Heart (tissue), 3 donors: ENCODE measurements around a stretch of chr18.

DNA sequence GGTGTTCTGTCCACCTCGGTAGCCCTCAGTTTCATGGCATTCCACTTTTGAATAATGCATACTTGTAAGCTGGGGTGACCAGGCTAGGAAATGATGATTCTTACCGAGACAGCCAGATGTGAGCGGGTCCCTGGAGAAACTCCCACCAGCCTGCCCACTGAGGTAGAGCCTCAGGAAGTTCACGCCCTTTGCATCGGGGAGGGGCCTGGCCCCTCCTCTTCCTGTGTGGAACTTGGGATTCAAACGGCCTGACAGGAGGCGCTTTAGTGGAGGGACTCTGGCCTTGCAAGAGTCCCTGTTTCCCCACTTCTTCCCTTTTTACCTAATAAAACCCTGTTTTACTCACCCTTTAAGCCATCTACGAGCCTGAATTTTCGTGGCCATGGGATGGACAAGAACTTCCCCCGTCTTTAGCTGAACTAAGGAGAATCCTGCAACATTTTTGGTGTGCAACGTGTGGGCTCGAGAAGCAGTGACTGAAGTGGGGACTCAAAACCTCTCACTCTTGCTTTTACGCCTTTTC is 44.6 kb downstream of the MRO start:
- RAMPAGE, long total RNA, 2 experiments: no peak in any of the 2 experiments

DNA sequence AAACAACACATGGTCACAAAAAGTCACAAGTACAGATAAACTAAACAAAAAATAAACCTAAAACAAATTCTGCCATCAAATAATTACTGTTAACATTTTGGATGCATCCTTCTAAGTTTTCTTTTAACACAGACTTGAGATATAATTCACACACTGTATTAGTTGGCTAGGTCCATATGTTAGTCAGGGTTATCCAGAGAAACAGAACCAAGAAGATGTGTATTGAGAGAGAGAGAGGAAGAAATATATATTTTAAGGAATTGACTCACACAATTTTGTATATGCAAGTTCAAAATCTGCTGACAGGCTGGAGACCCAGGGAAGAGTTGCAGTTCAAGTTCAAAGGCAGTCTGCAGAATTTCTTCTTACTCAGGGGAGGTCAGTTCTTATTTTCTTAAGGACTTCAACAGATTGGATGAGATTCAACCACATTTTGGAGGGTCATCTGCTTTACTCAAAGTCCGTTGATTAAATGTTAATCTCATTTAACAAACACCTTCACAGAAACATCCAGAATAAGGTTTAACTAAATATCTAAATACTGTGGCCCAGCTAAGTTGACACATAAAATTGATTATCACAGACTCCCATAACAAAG is 23.0 kb upstream of the MRO start:
- RAMPAGE, long total RNA, 2 experiments: no peak in any of the 2 experiments

DNA sequence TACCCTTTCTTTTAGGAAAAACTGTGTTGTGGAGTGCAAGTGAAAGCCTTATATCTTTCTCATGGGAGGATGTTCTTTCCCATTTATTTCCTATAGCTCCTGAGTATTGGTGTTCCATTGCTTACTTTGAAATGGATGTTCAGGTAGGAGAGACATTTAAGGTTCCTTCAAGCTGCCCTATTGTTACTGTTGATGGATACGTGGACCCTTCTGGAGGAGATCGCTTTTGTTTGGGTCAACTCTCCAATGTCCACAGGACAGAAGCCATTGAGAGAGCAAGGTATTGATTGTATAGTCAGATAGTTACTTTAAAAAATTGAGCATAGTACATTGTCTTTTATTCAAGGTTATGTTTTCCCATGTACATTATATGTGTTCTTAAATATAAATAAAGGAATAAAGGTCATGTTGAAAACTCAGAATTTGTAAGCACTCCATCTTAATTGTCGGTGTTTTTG is 35.3 kb downstream of the SMAD4 start:
- RAMPAGE, long total RNA, 2 experiments: no peak in any of the 2 experiments

DNA sequence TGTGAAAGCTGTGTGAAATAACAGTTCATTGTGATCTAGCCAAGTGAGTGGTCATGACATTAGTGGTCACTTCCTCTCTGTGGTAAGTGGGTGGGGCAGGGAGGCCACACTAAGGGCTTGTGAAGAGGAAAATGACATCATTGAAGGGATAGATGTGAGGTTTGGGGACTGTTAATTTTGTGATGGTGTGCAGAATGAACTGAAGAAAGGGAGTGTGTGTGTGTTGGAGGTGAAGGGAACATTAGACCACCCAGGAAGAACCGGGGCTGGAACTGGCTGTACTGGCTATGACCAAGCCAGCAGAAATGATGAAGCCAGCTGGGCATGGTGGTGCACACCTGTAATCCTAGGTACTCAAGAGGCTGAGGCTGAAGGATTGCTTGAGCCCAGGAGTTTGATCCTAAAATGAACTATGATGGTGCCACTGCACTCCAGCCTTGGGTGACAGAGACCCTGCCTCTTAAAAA is 14.3 kb upstream of the MEX3C start:
- RAMPAGE, long total RNA, 2 experiments: no peak in any of the 2 experiments

- RAMPAGE, long total RNA, 2 experiments: no peak in any of the 2 experiments
Measured at GRCh38 chr18:51654945-51655298, 457.4 kb upstream of the MEX3C start.

- RAMPAGE, long total RNA, 2 experiments: no peak in any of the 2 experiments
Measured at GRCh38 chr18:51810988-51811213, 529.1 kb upstream of the DCC start.

- RAMPAGE, long total RNA, 2 experiments: no peak in any of the 2 experiments
Measured at GRCh38 chr18:52394625-52394996, 54.6 kb downstream of the DCC start.

DNA sequence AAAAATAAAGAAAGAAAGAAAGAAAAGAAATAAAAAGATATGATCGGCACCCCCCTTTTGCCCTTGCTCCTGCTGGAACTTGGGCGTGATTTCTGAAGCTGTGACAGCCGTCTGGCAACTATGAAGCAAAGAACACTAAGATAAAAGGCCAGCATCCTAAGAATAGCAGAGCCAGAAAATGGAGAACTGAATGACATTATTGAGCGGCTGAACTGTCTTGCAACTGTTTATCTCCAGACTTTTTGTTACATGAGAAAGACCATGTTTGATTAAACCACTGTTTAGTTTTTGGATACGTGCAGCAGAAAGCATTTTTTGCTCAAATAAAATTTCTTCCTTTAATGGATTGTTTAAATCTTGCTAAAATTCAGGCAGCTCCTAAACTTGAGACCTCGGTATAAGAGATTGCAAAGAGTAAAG is 8.1 kb upstream of the MBD2 start:
- RAMPAGE, long total RNA, 2 experiments: no peak in any of the 2 experiments

DNA sequence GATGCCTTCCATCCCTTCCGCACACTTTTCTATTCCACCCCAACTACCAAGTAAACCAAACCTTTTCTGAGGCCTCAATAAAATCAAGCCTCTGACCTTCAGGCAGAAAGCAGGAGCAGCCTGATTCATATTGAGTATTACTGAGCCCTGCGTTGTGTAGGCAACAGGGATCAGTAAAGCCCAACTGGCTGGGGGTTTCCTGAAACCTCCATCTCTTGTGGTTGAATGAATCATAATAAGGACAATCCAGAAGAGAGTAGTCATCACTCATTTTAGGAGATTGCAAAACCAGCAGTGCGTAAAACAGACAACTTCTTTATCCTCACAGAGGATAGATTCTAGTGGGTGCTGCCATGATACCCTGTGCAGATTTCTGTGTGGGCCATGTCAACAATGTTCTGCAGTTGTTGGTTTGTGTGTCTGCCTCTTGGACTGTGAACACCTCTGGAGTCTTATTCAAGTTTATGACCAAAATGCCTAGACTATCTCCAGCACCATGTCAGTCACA is 52.0 kb upstream of the RAB27B start:
- RAMPAGE, long total RNA, 2 experiments: no peak in any of the 2 experiments

GRCh38 chr18:55337696-55338763 is 250.0 kb downstream of the TCF4 start:
- RAMPAGE, long total RNA, 2 experiments: no peak in any of the 2 experiments

- RAMPAGE, long total RNA, 2 experiments: no peak in any of the 2 experiments
Measured at GRCh38 chr18:55413364-55413919, 174.6 kb downstream of the TCF4 start.

- RAMPAGE, long total RNA, 2 experiments: no peak in any of the 2 experiments
Measured at GRCh38 chr18:55507757-55508128, 80.2 kb downstream of the TCF4 start.

DNA sequence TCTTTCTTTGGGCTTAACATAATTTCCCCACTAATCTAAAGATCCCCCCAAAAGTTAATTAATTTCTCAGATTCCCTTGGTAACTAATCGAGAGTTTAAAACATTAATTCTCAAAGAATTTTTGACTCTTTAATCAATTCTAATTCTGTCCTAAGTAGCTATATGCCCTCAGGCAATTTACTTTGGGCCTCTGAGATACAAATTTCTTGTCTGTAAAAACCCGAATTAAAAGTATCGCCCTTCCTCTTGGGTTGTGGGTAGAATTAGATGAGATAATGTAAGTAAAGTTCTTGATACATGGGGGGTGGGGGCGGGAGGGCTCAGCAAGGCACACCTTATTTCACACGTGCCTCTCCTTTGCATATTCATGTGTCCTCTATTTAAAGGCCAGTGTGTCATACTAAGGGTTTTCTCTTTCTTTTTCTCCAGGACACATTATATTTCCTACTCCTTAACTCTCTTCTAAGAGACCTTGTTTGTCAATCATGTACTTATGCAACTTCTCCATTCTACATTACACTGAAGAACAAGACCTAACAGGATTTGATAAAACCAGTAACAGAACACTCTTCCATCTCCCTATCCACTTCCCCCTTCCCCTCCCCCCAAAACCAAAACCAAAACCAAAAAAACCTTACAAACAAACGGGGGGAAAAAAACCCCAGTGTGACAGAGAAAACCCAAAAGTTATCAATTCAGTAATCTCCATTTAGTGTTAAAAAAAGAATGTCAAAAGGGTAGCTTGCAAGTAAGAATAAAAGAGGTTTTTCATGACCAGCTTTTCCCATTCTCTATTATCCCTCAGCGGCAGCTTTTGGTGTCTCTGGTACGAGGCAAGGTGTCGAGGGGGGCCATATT is 190.7 kb upstream of the TCF4 start:
- RAMPAGE, long total RNA, 2 experiments: no peak in any of the 2 experiments

GRCh38 chr18:56369179-56369510 is 269.2 kb downstream of the TXNL1 start:
- RAMPAGE, long total RNA, 2 experiments: no peak in any of the 2 experiments

DNA sequence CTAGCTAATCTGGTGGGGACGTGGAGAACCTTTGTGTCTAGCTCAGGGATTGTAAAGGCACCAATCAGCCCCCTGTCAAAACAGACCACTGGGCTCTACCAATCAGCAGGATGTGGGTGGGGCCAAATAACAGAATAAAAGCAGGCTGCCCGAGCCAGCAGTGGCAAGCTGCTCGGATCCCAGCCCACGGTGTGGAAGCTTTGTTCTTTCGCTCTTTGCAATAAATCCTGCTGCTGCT is 65.5 kb downstream of the TXNL1 start:
- RAMPAGE, long total RNA, 2 experiments: no peak in any of the 2 experiments

DNA sequence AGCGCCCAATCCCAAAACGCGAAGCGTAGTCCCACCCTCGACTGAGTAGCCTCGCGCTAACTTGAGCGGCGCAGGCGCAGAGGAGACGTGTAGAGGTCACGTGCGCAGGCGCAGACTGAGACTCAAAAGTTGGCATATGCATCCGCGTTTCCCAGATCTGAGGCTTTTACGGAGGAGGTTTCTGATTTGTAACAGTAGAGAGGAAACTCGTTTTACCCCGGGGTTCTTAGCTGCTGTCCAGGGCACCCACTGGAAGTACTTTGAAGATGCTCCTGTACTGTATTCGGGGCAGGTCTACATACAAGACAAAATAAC is 311 bp upstream of the TXNL1 start:
- RAMPAGE, long total RNA, 2 experiments: start-site peak on the plus strand in 1 of 2 experiments, centred at position 85 of the sequence, 9 reads per replicate

DNA sequence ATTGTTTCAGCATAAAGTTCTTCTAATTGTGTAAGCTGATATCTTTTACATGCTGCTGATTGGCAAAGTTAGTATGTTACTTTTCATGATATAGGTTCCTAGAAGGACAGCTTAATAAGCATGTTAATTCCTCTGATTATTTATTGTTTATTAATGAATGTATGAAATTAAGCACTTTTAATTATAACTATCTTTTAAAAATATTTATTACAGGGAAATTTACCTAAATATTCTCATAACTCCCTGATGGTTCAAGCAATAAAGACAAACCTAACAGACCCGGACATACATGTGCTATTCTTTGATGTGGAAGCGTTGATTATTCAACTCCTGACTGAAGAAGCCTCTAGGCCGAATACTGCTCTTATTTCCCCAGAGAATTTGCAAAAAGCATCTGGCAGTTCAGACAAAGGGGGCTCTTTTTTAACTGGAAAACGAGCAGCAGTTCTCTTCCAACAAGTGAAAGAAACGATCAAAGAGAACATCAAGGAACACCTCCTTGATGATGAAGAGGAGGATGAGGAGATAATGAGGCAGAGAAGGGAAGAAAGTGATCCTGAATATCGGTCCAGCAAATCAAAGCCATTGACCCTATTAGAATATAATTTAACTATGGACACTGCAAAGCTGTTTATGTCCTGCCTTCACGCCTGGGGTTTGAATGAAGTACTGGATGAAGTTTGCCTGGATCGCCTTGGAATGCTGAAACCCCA is 105.4 kb downstream of the WDR7 start:
- RAMPAGE, long total RNA, 2 experiments: no peak in any of the 2 experiments

GRCh38 chr18:57436423-57436960 is 1.3 kb downstream of the ONECUT2 start:
- RAMPAGE, long total RNA, 2 experiments: no peak in any of the 2 experiments

- RAMPAGE, long total RNA, 2 experiments: no peak in any of the 2 experiments
Measured at GRCh38 chr18:57439646-57440002, 4.5 kb downstream of the ONECUT2 start.

DNA sequence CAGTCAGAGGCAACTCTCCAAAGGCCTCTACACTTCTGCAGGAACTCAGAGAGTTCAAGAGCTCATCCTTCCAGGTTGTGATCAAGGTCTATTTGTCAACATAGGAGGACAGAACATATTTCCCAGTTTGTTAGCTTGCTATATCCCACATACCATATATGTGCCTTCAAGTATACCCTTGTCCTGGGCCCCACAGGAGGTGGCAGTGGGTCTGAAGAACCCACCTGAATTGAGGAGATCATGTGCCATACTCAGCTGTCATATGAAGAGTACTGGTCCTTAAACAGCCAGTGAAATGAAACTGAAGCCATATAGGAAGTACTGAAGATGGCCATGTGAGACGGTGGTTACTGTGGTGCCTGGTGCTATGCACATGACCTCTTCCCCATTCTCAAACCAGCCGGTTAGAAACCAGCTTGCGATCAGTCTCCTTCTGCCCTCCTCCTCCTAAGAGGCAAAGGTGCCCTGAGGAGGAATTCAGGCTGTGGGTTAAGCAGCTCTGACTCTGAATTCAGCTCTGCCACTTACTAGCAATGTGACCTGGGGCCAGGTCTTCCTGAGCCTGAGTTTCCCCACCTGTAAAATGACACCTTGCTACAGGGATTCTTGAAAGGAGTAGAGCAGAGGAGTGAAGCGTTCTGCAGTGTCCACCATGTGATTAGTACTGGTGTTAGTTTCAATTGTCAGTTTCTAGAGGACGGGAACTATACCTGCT is 5.3 kb downstream of the FECH start:
- RAMPAGE, long total RNA, 2 experiments: no peak in any of the 2 experiments